Umbilical cord (tissue), 2 donors: ENCODE results near the gene TNFSF15.

DNA sequence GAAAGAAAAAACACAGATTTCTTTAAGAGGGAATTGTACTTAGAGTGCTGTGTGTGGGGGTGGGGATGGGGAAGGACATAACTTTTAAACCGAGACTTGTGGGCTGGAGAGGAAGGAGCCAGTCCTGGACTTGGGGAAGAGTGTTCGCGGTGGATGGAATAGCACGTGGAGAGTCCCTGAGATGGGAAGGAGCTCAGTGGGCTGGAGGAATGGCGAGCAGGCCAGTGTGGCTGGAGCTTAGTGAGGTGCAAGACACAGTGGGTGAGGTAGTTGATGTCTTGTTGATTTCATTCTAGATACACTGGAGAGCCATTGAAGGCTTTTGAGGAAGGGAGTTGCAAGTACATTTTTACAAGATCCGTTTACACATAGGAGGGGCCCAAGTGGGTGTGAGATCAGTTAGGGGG, 78.5 kb downstream of the RGS3 start:
- RAMPAGE, long total RNA, result no peak

DNA sequence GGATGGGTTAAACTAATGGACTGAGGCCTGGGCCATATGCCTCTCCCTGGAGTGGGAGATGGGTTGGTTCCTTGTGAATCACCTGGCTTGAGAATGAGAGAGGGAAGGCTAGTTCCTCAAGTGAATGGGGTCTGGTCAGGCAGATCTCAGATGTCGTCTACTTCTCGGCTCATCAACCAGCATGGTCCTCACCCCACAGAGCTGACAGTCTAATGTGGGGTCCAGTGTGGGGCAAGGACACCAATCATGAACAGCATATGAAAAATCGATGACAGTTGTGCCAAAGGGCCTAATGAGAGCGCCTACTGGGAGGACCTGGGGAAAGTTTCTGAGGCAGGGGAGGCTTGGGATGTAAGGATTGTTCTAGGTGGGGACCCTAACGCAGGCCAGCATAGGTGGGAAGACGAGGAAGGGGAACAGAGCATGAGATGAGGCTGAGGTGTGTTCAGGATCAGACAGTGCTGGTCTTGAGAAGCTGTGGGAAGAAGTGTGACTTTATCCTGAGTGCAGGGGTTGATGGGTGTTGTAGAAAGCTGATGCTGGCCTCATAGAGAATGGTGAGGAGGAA, 94.0 kb downstream of the RGS3 start:
- RAMPAGE, long total RNA, result no peak

- RAMPAGE, long total RNA, result no peak
These were observed 156.9 kb downstream of the RGS3 start for GRCh38 chr9:113620126-113621114.

GRCh38 chr9:114112327-114112952, 13.3 kb upstream of the KIF12 start:
- RAMPAGE, long total RNA, result no peak

- RAMPAGE, long total RNA, result no peak
These were observed 20.4 kb upstream of the COL27A1 start for GRCh38 chr9:114134870-114135304.

DNA sequence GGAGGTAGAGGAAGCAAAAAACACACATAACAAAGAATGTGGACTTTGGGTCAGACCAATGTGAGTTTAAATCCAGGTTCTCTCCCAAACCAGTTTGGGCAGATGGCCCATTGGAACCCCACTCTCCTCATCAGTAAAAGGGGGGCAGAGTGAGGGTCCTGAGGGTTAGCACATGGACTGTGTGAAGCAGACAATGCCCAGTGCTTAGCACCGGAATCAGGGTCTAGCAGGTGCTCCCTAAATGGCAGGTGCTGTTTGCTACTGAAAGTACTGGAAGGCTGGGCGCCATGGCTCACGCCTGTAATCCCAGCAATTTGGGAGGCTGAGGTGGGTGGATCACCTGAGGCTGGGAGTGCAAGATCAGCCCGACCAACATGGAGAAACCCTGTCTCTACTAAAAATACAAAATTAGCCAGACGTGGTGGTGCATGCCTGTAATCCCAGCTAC, 5.6 kb downstream of the ORM2 start:
- RAMPAGE, long total RNA, result no peak

GRCh38 chr9:114367583-114368589, 19.9 kb downstream of the AKNA start:
- RAMPAGE, long total RNA, result no peak

- RAMPAGE, long total RNA, result no peak
These were observed 17.0 kb downstream of the AKNA start for GRCh38 chr9:114370739-114371315.

DNA sequence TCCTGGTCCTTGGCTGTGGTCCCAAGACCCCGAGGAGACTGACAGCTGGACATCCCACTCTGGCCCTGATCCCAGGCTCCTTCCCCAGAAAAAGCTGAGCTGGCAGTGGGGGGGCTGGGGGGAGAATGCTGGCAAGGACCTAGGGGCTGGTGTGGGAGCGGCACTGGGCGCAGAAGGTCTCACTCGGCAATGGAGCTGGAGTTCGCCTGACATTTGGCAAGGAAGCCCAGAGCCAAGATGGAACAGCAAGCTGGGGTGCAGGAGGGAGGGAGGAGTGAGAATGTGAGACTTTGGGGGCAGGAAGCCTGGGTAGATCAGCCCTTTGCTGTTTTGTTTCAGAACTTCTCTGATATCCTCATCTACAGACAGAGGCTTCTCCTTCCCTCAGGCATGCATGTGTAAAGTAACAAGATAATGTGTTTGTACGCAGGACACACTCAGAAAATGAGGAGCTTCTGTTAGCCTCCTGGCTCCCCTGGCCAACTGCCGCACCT, 7.1 kb upstream of the AKNA start:
- RAMPAGE, long total RNA, result no peak

DNA sequence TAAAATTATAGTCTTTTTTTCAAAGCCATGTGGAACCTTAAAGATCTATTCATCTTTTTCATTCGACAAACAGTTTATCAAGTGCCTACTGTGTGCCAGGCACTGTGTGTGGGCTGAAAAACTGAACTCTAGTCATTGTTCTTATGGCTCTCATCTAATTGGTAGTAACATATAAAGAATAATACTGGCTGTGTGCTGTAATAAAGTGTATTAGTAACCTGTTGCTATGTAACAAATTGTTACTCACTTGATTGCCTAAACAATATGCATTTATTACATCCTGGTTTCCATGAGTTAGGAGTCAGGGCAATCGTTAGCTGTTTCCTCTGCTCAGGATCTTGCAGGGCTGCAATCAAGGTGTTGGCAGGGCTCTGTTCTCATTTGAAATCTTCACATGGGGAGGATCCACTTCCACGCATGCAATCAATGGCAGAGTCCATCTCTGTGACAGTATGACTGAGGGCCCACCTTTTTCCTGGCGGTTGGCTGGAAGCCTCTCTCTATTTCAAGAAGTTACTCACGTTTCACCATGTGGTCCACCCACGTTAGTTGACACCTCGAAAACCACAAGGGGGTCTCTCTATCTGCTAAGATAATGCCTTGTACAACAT, 7.1 kb upstream of the WHRN start:
- RAMPAGE, long total RNA, result no peak

DNA sequence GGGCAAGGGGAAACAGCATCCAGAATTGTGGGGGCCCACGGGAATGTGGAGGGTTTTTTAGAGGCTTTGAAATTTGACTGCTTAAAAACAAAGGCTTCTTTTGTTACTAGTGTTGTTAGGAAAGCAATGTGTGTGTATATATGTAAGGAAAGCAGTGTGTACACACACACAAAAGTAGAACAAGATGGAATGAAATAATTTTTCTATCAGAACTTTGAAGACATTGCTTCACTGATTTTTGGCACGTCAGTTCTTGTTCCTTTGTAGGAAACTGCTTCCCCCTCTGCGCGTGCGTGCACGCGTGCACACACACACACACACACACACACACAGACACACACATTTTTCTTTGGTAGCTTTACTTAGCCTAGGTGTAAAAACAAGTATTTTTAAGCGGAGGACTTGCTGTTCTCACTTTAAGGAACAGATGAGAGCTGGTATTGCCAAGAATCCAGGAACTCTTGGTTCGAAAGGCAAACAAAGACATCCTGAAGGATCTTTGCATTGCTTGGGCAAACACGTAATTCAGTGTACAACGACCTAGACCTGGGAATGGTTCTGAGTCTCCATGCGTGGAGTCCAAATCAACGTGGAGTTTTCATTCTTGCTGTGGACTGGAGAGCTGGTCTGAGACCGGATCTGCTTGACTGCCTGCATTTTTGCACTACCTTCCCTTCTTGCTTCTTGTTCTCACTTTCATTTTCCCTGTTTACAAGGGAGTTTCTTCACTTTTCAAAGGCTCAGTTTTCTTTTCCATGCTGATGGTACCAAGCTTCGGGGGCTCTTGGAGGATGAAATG, 8.1 kb downstream of the TMEM268 start:
- RAMPAGE, long total RNA, result no peak

DNA sequence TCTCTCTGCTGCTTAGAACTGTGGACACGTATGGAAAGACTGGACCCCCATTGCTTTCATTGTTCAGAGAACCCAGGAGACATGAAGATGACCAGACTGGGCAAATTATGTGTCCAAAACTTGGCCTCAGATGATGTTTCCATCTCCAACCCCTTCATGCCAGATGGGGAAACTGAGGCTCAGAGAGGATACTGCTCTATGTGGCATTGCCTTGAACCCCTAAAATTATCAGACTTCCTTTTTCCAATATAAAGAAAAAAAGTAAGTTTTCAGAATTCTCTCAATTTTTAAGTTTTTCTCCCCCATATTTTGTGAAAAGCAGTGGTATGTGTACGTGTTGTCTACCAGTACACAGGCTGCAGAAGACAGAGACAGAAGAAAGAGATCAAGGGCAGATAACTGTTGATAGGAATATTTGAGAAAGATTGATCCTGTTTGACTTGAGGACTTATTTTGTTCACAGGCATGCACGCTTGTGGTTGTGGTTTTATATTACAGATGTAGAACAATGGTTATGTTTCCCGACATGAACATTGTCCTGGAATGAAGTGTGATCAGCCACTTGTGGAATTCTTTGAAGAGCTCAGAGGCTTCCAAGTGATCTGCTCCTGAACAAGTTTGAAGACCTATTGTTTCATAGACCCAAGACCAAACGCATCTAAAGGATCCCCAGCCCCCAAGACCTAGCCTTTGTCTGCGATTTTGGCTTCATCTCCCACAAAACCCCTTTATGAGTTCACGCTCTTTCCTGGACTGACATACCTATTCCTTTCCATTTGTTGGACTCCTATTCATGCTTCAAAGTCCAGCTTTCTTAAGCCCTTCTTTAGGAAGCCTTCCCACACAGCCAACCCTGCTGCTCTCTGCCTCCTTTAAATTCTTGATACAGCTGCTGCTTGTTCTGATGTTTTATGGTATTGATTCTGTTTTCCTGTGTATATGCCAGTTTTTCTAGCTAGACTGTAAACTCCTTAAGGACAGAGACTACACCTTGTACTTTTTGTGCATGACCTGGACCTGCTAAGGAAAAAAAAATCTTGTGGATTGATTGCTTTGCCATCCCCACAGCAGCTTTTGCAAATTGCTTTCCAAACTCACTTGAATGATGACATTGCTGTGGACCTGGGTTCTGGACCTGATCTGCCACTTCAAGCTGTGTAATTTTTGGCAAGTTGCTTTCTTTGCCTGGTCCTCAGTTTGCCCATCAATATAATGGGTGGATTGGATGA, 13.6 kb downstream of the TEX53 start:
- RAMPAGE, long total RNA, result no peak

GRCh38 chr9:114657453-114657609, 274 bp downstream of the TEX53 start:
- RAMPAGE, long total RNA, result no peak

- RAMPAGE, long total RNA, result no peak
These were observed at the start of gene TNFSF15 for GRCh38 chr9:114805374-114806691. TNFSF15 (minus strand) TSS chr9:114806039.

DNA sequence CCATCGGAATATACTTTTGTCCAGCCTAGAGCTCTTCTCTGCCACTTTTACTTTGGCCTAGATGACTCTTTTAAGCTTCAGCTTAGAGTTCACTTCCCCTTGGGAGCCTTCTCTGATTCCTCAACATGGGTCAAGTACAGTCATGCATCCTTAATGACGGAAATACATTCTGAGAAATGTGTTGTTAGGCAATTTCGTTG, 14.9 kb upstream of the TNFSF15 start:
- RAMPAGE, long total RNA, result no peak

- RAMPAGE, long total RNA, result no peak
These were observed 90.3 kb upstream of the TNFSF8 start for GRCh38 chr9:115020505-115021321.

GRCh38 chr9:115923590-115924311, 229.8 kb upstream of the PAPPA start:
- RAMPAGE, long total RNA, result no peak

- RAMPAGE, long total RNA, result no peak
These were observed 596 bp upstream of the PAPPA start for GRCh38 chr9:116153006-116153383.

GRCh38 chr9:116605748-116606354, 81.3 kb upstream of the TRIM32 start:
- RAMPAGE, long total RNA, result no peak

- RAMPAGE, long total RNA, result no peak
These were observed 149.9 kb downstream of the TRIM32 start for GRCh38 chr9:116837085-116837395.